Panc1 (cell line): Measurements from ENCODE around the gene METRNL.

DNA sequence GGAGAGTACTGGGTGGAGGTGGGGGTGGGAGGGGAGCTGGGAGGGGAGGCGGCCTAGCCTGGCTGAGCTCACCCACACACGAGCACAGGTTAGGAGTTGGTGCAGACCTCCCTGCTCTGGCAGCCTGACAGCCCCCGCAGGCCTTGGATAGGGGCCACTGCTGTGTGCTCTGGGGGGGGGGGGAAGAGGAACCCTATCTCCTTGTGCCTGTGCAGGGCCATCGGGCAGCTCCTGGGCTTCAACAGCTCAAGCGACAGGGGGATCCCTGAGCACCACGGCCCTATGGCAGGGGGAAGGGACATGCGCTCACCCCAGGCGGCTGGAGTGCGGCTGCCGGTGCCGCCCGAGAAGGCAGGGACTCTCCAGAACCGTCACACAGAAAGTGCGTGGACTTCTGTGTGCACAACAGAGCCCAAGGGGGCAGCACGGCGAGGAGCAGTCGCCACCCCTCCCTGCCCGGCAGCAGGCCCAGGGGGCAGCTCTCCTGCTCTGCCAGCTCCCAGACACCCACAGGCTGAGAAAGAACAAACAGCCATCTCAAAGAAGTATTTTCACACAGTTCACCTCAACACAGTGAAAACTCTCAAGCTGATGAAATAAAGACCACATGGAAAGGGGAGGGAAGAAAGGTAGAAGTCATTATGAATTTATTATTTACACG, 13.3 kb downstream of the SLC16A3 start:
- RRBS, 2 experiments: 8% methylated on average over 7 of the region's 19 CpGs; no CpG with 5 or more reads in 1 of the 2 experiments

DNA sequence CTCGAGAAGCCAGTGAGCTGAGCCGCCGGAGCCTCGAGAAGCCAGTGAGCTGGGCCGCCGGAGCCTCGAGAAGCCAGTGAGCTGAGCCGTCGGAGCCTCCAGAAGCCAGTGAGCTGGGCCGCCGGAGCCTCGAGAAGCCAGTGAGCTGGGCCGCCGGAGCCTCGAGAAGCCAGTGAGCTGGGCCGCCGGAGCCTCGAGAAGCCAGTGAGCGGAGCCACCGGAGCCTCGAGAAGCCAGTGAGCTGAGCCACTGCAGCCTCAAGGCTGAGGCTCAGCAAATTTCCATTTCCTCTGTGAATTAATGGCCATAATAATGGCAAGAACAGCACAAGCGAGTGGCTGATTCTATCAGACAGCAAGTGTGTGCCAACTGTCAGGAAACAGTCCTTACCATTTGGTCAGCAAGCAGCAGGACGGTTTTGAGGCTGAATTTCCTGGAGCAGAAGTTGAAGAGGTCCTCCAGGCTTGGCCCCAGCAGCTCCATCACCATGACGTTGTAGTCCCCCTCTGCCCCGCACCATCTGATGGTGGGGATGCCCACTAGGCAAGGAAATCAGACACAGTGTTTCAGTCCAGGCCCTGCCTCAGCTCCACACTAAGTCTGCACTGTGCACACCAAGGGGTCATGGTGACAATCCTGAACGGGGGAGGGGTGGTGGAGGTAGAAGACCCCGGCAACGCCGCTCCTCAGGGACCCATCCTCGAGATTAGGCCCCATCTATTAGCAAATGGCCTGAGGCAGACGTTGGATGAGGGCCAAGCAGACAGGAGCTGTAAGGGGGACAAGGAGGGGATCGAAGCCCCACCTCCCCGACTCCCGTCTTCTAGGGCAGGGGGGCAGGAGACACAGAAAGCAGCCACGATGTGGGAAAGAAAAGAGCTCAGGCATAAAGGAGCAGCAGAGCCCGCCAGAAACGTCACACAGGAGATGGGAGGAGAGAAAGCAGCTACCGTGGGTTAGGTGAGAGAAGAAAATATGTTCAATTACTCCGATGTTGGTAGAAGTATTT, 18.2 kb downstream of the CSNK1D start:
- RRBS, 2 experiments: no CpG with 5 or more reads among the region's 39 CpGs

DNA sequence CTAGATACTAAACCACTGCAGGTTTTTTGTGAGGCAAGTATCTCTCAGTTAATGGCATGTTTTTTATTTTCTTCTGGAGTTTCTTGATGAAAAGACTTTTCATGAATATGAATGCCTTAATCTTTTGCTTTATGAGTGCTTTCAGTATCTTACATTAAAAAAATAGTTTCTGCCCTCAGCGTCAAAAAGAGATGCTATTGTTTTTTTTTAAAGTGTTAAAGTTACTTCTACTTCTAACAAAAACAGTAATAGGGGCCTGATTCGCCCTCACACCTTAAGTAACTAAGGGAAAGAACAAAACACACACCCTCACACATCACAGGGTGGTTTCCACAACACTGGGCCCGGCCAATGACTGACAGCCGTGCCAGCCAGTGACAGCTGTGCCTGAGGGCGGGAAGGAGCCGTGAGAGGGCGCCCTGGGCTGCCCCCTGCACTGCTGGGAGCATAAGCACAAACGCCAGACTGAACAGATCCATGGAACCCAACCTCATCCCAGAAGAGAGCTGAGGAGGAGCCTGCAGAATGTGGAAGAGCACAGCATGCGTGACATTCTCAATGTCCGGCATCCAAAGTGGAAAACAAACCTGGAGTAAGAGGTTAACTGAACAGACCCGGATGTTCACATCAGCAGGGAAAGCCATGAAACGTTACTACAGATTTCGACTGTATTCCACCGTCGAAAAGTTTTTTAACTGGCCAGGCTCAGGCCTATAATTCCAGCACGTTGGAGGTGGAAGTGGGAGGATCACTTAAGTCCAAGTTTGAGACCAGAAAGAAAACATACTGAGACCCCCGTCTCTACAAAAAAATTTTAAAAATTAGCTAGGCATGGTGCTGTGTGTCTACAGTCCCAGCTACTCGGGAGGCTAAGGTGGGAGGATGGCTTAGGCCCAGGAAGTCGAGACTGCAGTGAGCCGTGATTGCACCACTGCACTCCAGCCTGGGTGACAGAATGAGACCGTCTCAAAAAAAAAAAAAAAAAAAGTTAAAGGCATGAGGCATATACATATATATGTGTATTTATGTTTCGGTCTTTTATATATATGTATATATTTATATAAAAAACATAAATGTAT, 15.9 kb downstream of the CSNK1D start:
- RRBS, 2 experiments: 80 to 100% methylated on average over 1 to 2 of the region's 22 CpGs

- RRBS, 2 experiments: 77 to 81% methylated on average over 6 of the region's 18 CpGs
These were observed 18.5 kb downstream of the CD7 start for GRCh38 chr17:82298818-82299389.

- RRBS, 2 experiments: 86 to 89% methylated on average over 5 of the region's 17 CpGs
These were observed 14.2 kb downstream of the CD7 start for GRCh38 chr17:82303242-82303665.

GRCh38 chr17:82314899-82315559, 2.4 kb downstream of the CD7 start:
- RRBS, 2 experiments: 53 to 63% methylated on average over 5 of the region's 30 CpGs

GRCh38 chr17:82328298-82329329, 5.0 kb downstream of the SECTM1 start:
- RRBS, 2 experiments: 56 to 67% methylated on average over 6 of the region's 33 CpGs

GRCh38 chr17:82355989-82356554, 3.0 kb upstream of the TEX19 start:
- RRBS, 2 experiments: 63 to 71% methylated on average over 7 of the region's 14 CpGs

DNA sequence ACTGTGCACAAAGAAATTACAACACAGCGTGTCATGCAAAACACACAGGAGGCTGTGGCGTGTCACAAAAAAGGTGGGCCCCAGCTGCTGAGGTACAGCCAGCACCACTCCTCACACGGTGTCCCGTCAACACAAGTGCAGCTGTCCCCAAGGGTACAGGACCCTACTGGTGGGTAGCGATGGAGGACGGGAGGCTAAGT, 2.6 kb downstream of the CYBC1 start:
- RRBS, 2 experiments: no CpG with 5 or more reads among the region's 6 CpGs

DNA sequence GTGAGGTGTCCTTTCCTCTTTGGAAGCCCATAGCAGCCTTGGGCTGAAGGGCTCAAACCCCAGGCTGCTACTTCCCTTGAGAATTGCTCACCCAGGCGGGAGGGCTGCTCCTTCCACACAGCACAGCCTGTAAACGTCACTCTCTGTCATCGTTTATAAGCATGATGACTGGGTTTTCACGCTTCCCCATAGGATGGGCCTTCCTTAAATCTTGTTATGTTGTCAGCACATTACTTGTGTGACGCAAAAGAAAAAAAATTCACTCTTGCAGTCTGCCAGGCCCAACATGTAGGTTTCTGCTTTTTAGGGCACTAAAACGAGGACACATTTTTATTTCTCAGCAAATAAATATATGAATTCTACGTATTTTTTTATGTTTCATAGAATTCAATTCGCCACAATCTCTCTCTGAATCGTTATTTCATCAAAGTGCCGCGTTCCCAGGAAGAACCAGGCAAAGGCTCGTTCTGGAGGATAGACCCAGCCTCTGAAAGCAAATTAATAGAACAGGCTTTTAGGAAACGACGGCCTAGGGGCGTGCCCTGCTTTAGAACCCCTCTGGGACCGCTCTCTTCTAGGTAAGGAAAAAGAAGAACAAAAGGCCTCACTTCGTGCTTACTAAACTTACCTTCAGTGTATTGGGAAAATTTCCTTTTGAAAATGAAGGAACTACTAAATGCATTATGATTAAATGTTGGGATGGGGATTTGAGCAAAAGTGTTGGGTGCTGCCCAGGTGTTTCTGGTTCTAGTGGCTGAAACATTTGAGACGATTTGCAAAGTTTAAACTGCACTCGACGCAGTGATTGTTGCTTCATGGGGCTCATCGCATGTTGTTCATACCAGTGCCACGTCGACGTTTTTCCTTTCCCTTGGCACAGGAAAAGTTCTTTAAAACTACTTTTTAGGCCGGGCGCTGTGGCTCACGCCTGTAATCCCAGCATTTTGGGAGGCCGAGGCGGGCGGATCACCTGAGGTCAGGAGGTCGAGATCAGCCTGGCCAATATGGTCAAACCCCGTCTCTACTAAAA, 63.1 kb downstream of the FOXK2 start:
- RRBS, 2 experiments: no CpG with 5 or more reads among the region's 32 CpGs

DNA sequence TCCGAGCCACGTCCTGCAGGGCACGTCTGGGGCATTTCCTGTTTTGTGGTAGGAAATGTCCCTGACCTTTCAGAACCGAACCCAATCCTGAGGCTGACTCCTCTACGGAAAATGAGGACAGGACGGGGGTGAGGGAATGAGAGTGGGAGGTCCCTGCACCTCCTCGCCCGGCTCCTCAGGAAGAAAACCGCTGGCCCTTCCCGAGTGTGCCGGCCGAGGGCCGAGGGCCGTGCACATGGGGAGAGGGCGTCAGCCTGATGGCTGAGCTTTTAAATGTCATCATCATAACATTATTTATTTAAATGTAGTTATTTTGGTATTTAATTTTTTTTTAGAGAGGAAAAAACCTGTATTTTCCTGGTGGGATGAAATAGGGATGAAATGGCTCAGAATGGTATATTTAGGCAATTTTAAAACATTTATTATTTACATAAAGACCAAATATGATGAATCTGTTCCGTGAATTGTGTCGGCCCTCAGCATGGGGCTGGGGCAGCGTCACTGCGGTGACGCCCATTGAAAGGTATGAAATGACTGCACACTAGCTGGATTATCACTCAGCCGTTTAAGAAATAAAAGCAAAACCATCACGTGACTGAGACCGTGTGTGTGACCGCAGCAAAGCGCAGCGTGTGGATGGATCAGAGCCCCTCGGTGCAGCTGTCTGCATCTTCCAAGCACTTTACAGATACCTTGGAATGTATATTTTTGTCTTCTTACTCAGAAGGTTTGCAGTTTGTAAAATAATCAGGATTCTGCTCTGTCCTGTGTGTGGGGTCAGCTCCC, 45.5 kb downstream of the WDR45B start:
- RRBS, 2 experiments: no CpG with 5 or more reads among the region's 27 CpGs

- RRBS, 2 experiments: no CpG with 5 or more reads among the region's 54 CpGs
These were observed 33.0 kb downstream of the WDR45B start for GRCh38 chr17:82614741-82616138.

DNA sequence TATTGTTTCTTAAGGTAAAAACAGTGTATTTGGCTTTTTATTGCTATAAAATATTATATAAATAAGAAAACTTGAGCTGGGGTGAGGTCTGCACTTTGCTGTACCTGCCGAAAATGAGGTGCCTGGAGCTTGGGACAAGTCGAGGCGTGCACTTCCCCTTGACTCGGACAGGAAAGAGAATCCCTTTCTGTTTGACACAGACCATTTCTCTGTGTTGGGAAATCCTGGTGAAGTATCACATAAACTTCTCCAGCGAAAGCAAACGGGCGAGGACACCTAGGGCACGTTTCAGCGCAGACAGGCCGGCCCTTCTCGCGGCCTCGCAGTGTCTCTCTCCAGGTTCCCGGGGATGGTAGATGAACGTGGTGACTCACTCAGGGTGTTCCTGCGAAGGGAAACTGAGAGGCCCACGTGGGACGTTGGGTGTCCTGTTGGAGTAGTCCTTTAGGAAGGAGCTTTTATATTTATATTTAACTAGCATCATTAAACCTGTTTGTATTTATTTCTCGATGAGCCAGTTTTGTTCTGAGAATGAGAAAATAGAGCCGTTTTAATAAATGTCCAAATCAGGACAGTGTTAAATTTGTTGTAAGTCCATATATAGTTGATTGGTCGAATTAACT, 36.3 kb upstream of the ZNF750 start:
- RRBS, 2 experiments: no CpG with 5 or more reads among the region's 21 CpGs

- RRBS, 2 experiments: 96 to 97% methylated on average over 6 of the region's 31 CpGs
These were observed 51.3 kb upstream of the ZNF750 start for GRCh38 chr17:82890848-82891703.

DNA sequence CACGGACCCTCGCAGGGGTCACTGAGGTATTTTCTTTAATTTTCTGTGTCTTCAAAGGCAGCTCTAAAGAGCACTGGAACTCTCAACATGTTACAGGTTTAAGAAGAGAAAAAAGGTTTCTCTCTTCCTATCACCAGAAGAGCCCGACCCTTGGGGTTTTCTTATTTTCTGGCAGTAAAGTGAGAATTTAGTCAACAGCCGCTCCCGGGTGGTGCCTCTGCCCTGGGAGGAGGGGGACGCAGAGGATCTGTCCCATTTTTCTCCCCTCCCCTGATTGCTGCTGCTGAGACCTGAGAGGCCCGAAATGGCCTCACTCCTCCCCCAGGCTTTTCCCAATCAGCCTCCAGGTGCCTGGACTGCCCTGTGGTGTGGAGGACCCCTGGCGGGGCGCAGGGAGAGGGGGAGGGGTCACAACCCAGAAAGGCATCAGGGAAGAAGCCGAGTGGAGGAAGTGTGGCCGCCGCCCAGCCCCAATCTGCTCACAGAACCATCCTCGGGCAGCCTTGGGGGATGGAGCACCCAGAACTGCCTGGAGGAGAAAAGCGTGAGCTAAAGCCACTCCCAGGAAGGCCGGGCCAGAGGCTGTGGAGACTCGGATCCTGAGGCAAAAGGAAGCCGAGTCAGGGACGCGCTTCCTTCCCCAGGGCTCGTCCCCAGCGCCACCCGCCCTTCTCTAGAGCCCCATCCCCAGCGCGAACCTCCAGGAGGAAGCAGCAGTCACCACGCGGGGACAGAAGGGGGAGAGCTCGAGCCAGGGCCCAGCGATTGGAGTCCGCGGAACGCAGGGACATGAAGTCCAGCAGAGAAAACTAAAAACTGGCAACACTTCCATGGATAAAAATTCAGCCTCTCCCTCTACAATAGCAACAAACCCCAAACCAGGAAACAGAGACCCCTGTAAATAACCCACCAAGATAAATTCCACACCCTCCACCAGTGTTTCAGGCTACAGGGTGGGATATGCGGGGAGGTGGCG, 88.6 kb downstream of the B3GNTL1 start:
- RRBS, 2 experiments: no CpG with 5 or more reads among the region's 33 CpGs

DNA sequence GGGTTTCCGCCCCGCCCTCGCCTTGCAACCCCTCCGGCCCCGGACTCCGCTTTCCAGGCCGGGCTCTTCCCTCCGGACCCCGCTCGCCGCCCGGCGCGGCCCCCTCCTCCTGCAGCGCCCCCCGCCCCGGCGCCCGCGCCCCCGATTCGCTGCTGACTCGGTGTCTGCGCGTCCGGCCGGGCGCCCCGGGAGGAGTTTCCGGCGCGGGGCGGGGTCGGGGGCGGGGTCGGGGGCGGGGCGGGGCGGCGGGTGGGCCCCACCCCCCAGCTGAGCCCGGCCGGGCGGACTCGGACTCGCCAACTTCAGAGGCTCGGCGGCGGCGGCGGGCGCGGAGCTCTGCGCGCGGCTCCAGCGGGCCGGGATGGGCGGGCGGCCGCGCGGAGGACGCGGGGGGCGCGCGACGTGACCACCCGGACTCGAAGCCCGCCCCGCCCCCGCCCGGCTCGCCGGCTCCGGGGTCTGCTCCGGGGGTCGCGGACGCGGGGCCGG, at the start of gene METRNL:
Gene METRNL, plus strand, starts transcription at position 305 of the 489 bp plus-strand sequence.
- RRBS, 2 experiments: 1 to 4% methylated on average over 47 of the region's 83 CpGs

DNA sequence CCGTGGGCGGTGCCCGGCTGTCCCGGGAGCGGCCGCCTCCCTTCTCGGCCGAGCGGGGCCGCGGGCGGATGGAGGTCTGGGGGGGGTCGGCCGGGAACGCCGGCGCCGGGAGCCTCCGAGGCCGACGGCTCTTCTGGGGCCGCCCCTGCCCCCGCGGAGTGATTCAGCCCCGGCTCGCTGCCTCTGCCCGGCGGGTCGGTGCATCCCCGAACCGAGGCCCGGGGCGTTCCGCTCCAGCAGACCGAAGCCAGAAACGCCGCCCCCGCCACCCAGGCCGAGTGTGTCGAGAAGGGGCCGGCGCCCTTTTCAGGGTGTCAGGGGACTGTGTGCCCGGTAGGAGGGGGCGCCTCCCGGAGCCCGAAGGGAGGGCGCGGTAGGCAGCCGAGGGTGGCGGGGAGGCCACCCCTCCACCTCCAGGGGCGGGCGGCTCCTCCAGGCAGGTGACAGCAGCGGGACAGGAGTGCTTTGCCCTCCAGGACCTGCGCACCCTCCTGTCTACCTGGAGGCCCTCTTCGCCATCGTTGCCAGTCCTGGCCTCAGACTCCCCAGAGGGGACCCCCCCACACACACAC, 1.8 kb downstream of the METRNL start:
- RRBS, 2 experiments: 7 to 15% methylated on average over 31 to 32 of the region's 56 CpGs

DNA sequence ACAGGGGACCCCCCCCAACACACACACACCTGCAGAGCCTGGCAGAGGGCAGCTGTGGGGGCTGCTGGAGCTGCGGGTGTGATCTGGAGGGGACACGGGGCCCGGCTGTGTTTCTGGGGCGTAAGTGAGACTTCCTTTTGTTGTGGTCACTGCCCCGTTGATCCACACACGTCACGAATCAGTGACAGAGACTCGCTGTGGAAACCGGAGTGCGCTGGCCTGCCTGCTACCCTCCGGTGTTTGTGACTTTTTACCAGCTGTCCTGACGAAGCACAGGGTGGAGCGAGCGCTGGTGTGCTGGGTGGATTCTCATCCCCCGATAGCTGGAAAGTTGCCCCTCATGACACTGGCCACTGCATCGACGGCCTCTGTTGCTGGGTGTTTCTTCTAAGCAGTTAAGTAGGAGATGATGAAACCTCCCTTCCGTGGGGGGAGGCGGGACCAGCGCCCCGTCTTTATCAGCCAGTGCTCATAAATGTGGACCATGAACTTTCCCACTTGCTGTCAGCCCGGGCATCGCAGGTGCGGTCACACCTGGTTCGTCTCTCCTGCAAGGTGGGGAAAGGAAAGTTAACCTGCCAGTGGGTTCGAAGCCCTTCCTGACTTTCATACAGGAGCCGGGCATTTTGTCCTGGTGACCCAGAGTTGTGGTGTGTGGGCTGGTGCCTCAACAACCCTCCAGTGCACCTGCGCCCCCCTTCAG, 2.4 kb downstream of the METRNL start:
- RRBS, 2 experiments: 93 to 94% methylated on average over 11 of the region's 28 CpGs

DNA sequence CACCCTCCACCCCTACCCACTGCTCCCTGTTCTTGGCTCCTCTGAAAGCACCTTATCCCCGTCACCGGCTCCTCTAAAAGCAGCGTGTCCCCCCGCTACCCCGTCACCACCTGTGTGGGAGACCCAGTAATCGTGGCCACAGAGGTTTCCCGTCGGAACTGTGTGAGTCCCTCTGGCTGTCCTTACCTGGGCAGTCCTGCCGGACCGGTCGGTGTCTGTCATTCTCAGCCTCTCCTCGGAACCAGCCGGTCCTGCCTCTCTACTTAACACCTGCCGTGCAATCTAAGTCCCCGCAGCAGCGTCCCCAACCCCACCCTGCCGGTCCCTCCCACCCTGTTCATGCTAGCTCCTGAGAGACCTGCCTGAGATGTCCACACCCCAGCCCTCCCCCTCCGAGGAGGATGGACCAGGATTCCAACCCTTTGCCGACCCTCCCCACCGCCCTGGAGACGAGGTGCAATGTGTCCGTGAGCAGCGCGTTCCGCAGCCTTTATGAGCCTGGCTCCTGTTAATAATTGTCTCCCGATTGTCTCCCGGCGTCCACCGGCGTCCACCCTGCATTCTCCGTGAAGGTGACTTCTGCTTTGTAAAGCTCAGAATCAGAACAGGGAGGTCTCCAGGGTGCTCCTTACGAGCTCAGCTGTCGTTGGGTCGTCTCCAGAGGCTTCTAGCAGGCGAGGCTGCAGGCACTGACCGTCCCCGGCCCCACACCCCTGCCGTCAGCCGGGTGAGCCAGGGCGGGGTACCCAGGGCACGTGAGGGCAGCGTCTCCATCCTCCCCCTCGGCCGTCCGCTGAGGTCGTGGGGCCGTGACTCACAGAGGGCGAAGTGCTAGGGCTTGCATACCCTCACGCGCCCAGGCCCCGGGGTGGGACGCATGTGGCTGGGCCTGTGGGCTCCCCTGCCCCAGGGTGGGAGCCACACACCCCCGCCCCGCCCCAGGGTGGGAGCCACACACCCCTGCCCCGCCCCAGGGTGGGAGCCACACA, 10.1 kb downstream of the METRNL start:
- RRBS, 2 experiments: 75 to 78% methylated on average over 5 of the region's 55 CpGs

DNA sequence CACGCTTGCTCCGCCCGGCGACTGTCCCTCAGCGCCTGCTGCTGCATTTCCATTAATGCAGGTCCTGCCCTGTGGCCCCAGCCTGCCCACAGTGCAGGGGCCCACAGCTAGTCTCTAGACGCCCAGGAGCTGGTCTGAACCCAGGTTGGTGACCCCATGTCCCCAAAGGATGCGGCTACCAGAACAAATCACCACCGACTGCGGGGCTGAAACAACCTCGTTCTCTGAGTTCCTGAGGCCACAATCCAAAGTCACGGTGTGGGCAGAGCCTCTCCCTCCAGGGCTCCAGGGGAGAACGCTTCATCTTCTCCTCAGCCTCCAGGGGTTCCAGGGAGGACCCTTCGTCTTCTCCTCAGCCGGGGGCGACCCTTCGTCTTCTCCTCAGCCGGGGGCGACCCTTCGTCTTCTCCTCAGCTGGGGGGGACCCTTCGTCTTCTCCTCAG, 15.8 kb downstream of the METRNL start:
- RRBS, 2 experiments: 96% methylated on average over 5 of the region's 20 CpGs